ENCODE measurements around the gene ZDHHC13.

GRCh38 chr11:18393534-18393814 is 889 bp upstream of the LDHA start:
- RRBS, 2 experiments, result no CpG with 5 or more reads among the region's 17 CpGs
CAGE:
- cytosol, long polyA minus RNA, result no peak
- cytosol, long polyA plus RNA, result no peak
- long polyA plus RNA, result no peak
- nucleus, long polyA minus RNA, result no peak
- nucleus, long polyA plus RNA, result no peak

GRCh38 chr11:18407851-18408438 is 4.2 kb upstream of the LDHC start:
- RRBS, 2 experiments, result no CpG with 5 or more reads among the region's 1 CpG
CAGE:
- cytosol, long polyA minus RNA, result no peak
- cytosol, long polyA plus RNA, result no peak
- long polyA plus RNA, result no peak
- nucleus, long polyA minus RNA, result no peak
- nucleus, long polyA plus RNA, result no peak

DNA sequence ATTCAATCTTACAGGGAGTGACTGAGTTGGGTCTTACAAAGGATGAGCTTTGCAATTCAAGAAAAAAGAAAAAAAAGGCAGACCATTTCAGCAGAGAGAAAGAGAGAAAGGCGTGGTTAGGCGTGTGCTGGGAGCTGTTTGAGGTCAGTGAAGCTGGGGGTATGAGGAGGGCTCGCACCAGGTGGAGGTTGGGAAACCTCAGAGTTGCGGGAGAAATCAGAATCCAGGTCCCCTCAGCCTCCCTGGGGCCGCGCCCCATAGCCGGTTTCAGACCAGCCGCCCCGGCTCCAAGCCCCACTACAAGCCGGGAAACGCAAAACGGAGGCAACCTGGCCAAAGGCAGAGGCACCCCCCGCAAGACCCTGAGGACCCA is 333 bp downstream of the UEVLD start:
- RRBS, 2 experiments, result no CpG with 5 or more reads among the region's 13 CpGs
CAGE:
- cytosol, long polyA minus RNA, result no peak
- cytosol, long polyA plus RNA, result no peak
- long polyA plus RNA, result no peak
- nucleus, long polyA minus RNA, result no peak
- nucleus, long polyA plus RNA, result no peak

- RRBS, 2 experiments, result no CpG with 5 or more reads among the region's 13 CpGs
CAGE:
- cytosol, long polyA minus RNA, result no peak
- cytosol, long polyA plus RNA, result no peak
- long polyA plus RNA, result no peak
- nucleus, long polyA minus RNA, result no peak
- nucleus, long polyA plus RNA, result no peak
These were observed 9.7 kb upstream of the SPTY2D1 start for GRCh38 chr11:18643755-18644245.

- RRBS, 2 experiments, result no CpG with 5 or more reads among the region's 7 CpGs
CAGE:
- cytosol, long polyA minus RNA, result no peak
- cytosol, long polyA plus RNA, result no peak
- long polyA plus RNA, result no peak
- nucleus, long polyA minus RNA, result no peak
- nucleus, long polyA plus RNA, result no peak
These were observed 30.2 kb upstream of the TMEM86A start for GRCh38 chr11:18668377-18668847.

DNA sequence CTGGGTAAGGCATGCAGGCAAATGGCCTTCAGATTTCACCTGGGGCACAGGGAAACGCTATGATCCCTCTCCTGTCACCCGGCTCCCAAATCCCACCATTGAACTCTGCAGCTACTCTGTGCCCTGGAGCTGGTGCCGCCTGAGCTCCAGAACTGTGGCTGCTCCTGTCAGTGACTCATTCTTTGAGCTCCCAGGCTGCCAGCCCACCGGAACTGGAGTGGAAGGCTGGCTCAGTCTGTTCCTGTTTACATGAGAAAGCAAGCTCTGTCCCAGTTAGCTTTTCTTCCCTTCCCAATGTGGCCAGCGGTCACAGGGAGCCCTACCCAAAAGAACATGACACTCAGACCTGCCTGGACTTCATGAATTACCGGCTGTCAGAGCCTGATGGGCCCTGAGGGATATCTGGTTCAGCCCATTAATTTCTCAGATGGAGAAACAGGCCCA is 23.7 kb upstream of the IGSF22 start:
- RRBS, 2 experiments, result 20% methylated on average over 1 of the region's 6 CpGs; no CpG with 5 or more reads in 1 of the 2 experiments
CAGE:
- cytosol, long polyA minus RNA, result no peak
- cytosol, long polyA plus RNA, result no peak
- long polyA plus RNA, result no peak
- nucleus, long polyA minus RNA, result no peak
- nucleus, long polyA plus RNA, result no peak

GRCh38 chr11:19117047-19118157 is at the start of gene ZDHHC13:
Gene ZDHHC13, plus strand, starts transcription at chr11:19117168.
- RRBS, 2 experiments, result 2% methylated on average over 13 to 14 of the region's 61 CpGs
CAGE:
- cytosol, long polyA minus RNA, result no peak
- cytosol, long polyA plus RNA, result no peak
- long polyA plus RNA, result start-site peak on the plus strand at chr11:19117124-19117171, 108 and 118 reads in 2 replicates
- nucleus, long polyA minus RNA, result no peak
- nucleus, long polyA plus RNA, result start-site peak on the plus strand at chr11:19117143-19117184, 284 and 574 reads in 2 replicates

DNA sequence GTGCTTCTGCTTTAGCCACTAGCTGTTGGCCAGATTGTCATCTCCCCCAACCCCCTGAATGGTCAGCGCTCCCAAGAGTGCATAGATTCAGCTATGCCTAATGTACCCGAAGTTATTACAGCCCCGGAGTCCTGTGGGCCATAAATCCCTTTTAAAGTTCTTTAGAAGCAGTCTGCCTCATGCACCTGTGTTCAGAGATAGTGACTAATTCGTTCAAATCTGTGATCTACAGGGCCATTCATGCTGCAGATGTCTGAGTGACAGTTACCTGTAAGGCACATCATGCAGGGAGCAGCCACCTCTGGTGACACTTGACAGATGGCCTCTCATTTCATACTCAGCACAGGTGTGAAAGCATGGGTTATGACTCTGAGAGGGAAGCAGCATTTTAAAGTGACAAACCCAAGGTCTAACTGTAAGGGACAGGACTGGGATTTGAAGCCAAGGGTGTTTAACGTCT is 2.4 kb upstream of the E2F8 start:
- RRBS, 2 experiments, result no CpG with 5 or more reads among the region's 5 CpGs
CAGE:
- cytosol, long polyA minus RNA, result no peak
- cytosol, long polyA plus RNA, result no peak
- long polyA plus RNA, result no peak
- nucleus, long polyA minus RNA, result no peak
- nucleus, long polyA plus RNA, result no peak

DNA sequence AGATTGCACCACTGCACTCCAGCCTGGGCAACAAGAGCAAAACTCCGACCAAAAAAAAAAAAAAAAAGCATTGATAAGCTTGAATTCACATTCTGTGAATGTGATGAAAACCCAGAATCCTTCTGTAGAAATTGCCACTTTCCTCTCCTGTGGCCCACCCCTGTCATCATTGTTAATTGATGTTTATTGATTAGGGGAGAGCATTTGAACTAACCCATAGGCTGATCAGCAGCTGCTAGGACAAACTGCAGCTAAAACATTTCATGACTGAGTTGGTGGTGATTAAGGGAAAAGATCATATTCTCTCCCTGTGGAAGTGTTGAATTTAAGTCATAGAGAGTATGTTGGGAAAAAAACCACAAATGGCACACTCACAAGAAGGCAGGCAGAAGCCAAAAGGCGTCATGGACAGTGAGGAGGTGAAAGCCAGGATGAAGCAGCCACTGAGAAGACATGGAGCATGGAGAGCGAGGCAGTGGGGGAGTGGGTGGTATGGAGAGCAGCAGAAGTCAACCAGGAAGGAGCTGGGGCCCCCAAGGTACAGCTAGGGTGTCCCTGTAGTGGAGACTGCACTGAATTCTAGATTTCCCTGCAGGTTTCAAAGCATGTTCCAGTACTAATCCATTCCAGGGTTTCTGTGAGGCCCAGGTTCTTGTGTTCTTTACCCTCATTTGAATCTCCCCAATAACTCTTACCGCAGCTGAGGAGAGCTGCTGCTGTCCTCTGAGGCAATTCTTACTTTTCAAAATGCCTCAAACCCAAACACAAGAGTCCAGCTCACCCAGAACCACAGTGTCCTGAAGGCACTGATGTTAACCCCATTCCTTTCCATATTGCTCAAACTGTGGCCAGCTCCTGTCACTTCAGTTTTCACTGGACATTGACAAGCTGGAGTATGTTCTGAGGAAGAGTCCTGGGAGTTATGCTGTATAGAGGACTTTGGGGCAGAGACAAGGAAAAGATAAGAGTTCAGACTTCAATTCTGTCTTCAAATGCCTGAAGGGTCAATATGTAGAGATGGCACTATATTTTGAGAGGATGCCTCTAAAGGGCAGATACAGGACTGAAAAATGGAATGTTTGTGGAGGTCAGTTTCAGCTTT is 191.8 kb upstream of the E2F8 start:
- RRBS, 2 experiments, result no CpG with 5 or more reads among the region's 4 CpGs
CAGE:
- cytosol, long polyA minus RNA, result no peak
- cytosol, long polyA plus RNA, result no peak
- long polyA plus RNA, result no peak
- nucleus, long polyA minus RNA, result no peak
- nucleus, long polyA plus RNA, result no peak

- RRBS, 2 experiments, result no CpG with 5 or more reads among the region's 1 CpG
CAGE:
- cytosol, long polyA minus RNA, result no peak
- cytosol, long polyA plus RNA, result no peak
- long polyA plus RNA, result no peak
- nucleus, long polyA minus RNA, result no peak
- nucleus, long polyA plus RNA, result no peak
These were observed 138.9 kb upstream of the NAV2 start for GRCh38 chr11:19573691-19574237.

GRCh38 chr11:19673700-19674801 is 38.6 kb upstream of the NAV2 start:
- RRBS, 2 experiments, result no CpG with 5 or more reads among the region's 15 CpGs
CAGE:
- cytosol, long polyA minus RNA, result no peak
- cytosol, long polyA plus RNA, result no peak
- long polyA plus RNA, result no peak
- nucleus, long polyA minus RNA, result no peak
- nucleus, long polyA plus RNA, result no peak

- RRBS, 2 experiments, result no CpG with 5 or more reads among the region's 7 CpGs
CAGE:
- cytosol, long polyA minus RNA, result no peak
- cytosol, long polyA plus RNA, result no peak
- long polyA plus RNA, result no peak
- nucleus, long polyA minus RNA, result no peak
- nucleus, long polyA plus RNA, result no peak
These were observed 15.0 kb upstream of the NAV2 start for GRCh38 chr11:19697565-19698157.

GRCh38 chr11:19714269-19715376 is 2.0 kb downstream of the NAV2 start:
- RRBS, 2 experiments, result no CpG with 5 or more reads among the region's 30 CpGs
CAGE:
- cytosol, long polyA minus RNA, result no peak
- cytosol, long polyA plus RNA, result no peak
- long polyA plus RNA, result no peak
- nucleus, long polyA minus RNA, result no peak
- nucleus, long polyA plus RNA, result no peak

DNA sequence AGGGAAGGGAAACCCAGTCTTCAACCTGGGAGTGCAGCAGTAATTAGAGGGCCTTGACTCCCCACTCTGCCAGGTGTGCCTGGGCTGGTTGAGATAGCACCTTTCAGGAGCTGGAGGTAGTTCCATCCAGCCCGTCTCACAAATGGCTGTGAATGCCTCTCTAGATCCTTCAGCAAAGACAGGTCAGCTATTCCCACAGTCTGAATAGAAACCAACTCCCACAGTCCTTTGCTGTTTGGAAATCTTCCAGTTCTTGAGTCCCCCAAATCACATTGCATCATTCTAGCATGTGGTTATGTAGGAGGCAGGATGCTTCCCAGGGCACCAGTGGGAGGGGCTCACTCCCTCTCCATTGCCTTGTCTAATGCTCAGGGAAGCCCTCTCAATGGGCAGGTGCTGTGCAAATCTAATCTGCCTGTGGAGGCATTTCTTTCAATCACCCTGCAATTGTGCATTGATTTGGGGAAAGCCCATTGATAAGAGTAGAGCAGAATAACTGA is 14.6 kb downstream of the NAV2 start:
- RRBS, 2 experiments, result no CpG with 5 or more reads among the region's 1 CpG
CAGE:
- cytosol, long polyA minus RNA, result no peak
- cytosol, long polyA plus RNA, result no peak
- long polyA plus RNA, result no peak
- nucleus, long polyA minus RNA, result no peak
- nucleus, long polyA plus RNA, result no peak

DNA sequence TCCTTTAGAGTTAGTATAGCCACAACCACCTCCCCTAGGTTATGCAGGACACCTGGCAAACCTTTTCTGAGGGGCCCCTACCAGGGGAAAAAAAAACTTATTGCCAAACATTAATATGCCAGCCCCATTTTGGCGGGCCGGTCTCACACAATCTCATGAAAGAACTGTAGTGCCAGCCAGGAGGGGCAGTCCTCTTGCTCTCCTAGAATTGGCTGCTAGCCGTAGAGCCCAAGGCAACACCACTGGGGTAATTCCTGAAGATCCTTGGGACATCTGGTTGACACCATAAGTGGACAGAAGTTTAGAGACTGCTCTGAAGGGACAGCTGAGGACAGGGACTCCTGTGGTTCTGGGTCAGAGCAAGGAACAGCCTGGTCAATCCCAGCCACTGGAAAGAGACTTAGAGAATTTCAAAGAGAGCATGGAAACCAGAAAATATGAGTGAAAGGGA is 24.2 kb downstream of the NAV2 start:
- RRBS, 2 experiments, result no CpG with 5 or more reads among the region's 3 CpGs
CAGE:
- cytosol, long polyA minus RNA, result no peak
- cytosol, long polyA plus RNA, result no peak
- long polyA plus RNA, result no peak
- nucleus, long polyA minus RNA, result no peak
- nucleus, long polyA plus RNA, result no peak

- RRBS, 2 experiments, result no CpG with 5 or more reads among the region's 5 CpGs
CAGE:
- cytosol, long polyA minus RNA, result no peak
- cytosol, long polyA plus RNA, result no peak
- long polyA plus RNA, result no peak
- nucleus, long polyA minus RNA, result no peak
- nucleus, long polyA plus RNA, result no peak
These were observed 86.3 kb downstream of the NAV2 start for GRCh38 chr11:19798892-19799294.

- RRBS, 2 experiments, result no CpG with 5 or more reads among the region's 9 CpGs
CAGE:
- cytosol, long polyA minus RNA, result no peak
- cytosol, long polyA plus RNA, result no peak
- long polyA plus RNA, result no peak
- nucleus, long polyA minus RNA, result no peak
- nucleus, long polyA plus RNA, result no peak
These were observed 206.4 kb downstream of the DBX1 start for GRCh38 chr11:19953827-19954374.

DNA sequence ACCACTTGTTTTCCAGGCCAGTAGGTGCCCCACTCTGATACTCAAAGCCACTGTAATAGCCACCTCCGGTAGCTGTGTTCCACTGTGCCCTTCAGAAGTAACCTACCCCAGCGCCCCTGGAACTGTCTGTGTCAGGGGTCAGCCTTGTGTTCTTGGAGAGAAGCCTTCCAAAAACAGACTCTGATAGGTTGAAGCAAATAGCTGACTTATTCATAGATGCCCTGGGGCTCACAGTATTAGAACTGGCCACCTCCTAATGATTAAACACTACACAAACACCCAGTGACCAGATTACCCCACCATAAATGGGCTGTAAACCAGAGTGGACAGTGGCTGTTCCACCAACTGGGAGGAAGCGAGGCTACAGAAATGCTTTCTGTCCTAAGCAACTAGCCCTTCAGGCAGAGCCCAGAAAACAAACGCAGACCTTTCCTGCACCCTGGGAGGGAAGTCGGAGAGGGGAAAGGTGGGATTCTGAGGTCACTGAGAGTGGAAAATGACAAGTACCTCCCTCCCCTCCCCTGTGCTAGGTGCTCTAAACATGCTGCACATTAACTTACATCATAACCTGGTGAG is 157.5 kb downstream of the DBX1 start:
- RRBS, 2 experiments, result no CpG with 5 or more reads among the region's 5 CpGs
CAGE:
- cytosol, long polyA minus RNA, result no peak
- cytosol, long polyA plus RNA, result no peak
- long polyA plus RNA, result no peak
- nucleus, long polyA minus RNA, result no peak
- nucleus, long polyA plus RNA, result no peak

DNA sequence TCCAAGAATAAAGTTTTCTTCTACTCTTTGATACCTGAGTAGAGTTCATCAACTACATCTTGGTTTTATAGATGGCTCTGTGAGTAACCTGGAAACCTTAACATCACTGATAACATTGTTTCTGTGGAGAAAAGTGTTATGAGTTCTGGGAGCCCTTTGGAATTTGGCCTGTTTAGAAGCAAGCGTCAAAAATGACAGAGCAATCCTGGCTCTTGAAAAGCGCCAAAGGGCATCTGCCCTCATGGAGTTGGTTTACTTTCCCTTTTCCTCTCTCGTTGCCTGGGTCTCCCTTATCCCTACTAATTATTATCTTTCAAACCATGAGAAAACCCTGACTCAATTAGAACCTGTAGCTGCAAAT is 140.1 kb downstream of the DBX1 start:
- RRBS, 2 experiments, result no CpG with 5 or more reads among the region's 3 CpGs
CAGE:
- cytosol, long polyA minus RNA, result no peak
- cytosol, long polyA plus RNA, result no peak
- long polyA plus RNA, result no peak
- nucleus, long polyA minus RNA, result no peak
- nucleus, long polyA plus RNA, result no peak

GRCh38 chr11:20079901-20080451 is 80.3 kb downstream of the DBX1 start:
- RRBS, 2 experiments, result no CpG with 5 or more reads among the region's 8 CpGs
CAGE:
- cytosol, long polyA minus RNA, result no peak
- cytosol, long polyA plus RNA, result no peak
- long polyA plus RNA, result no peak
- nucleus, long polyA minus RNA, result no peak
- nucleus, long polyA plus RNA, result no peak

Data from HepG2 (cell line).